A375 (cell line): Measurements from ENCODE around the genes OR2J1 and ATAT1.

DNA sequence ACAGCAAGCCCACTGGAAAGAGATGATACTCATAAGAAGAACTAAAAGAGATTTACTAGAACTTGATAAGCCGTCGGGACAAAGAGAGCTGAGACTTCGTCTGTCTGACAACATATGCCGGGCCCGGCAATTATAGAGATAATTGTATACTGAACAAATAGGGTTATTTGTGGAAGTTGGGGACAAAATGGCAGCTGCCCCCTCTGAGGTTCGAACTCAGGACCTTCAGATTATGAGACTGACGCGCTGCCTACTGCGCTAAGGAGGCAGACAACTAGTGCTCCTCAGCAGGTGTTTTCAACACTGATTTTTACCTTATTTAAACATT is 29.2 kb upstream of the TRIM27 start:
- RAMPAGE, long total RNA, result no peak

DNA sequence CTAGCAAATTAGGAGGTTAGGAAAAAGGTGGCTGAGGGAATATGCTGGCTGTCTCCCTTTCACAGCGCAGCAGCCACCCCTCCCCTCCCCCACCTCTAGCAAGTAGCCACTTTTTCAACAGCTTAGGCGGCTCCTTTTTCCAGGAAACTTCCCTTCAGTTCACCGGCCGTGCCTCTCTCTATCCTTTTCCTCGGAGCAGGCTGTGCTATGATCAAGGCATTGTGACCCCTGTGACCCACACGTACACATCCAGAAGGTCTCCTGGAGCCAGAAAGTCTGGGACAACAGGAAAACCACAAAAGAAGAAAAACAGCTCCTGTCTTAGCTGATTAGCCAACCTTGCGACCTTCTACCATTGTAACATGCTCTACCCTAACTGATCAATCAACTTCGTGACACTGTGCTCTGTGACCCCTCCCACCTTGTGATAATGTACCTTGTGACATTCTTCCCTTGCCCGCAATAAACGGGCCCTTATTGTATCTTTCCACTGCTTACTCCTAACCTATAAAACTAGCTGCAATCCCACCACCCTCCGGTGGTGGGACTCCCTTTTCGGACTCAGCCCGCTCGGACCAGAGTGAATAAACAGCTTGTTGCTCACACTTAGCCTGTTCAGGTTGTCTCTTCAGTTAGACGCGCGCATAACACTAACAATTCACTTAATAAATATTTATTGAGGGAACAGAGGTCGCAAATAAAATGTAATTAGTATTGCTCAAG is 24.2 kb downstream of the ZNF311 start:
- RAMPAGE, long total RNA, result no peak

DNA sequence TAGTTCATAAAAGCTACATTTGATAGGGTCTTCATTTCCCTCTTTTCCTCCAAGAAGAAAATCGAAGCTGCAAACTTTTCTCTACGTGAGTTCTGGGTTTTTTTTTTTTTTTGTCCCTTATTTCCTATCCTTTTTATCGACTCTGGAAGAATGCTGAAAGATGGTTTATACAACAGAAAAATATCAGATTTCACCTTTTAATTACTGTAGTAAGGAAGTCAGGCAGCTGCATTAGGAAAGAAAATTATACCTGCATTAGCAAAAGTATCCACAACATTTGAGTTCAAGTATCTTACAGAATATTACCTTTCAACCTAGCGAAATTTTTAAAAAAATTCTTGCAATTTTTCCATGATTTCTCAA is at the start of gene OR2J1:
OR2J1 (plus strand) TSS at position 200 of the 363 bp plus-strand sequence.
- RAMPAGE, long total RNA, result no peak

GRCh38 chr6:29529310-29529603 is 20.9 kb upstream of the OR2I1P start:
- RAMPAGE, long total RNA, result no peak

- RAMPAGE, long total RNA, result no peak
Observed at GRCh38 chr6:29627340-29627943, 5.5 kb downstream of the GABBR1 start.

DNA sequence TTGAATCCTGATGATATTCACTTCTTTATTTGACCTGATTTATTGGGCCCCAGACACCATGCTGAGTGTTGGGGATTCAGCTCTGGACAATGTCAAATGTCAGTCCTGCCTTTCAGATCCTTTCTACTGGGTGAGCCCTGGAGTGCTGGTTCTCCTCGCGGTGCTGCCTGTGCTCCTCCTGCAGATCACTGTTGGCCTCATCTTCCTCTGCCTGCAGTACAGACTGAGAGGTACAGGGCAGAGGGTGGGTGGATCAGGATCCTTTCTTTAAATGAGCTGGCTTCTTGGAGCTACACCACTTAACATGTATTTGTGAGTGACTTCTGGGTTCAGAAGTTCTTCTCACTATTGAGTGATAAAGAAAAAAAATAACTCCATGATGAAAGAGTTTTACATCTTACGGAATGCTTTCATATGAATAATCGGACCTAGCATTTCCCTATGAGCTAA is 9.2 kb downstream of the MOG start:
- RAMPAGE, long total RNA, result no peak

GRCh38 chr6:29673172-29673609 is 7.8 kb downstream of the ZFP57 start:
- RAMPAGE, long total RNA, result no peak

- RAMPAGE, long total RNA, result no peak
Observed at GRCh38 chr6:29680268-29680865, 585 bp downstream of the ZFP57 start.

GRCh38 chr6:29727609-29728424 is 4.6 kb downstream of the HLA-F start:
- RAMPAGE, long total RNA, result no peak

GRCh38 chr6:30074373-30075460 is 852 bp downstream of the RNF39 start:
- RAMPAGE, long total RNA, result no peak

DNA sequence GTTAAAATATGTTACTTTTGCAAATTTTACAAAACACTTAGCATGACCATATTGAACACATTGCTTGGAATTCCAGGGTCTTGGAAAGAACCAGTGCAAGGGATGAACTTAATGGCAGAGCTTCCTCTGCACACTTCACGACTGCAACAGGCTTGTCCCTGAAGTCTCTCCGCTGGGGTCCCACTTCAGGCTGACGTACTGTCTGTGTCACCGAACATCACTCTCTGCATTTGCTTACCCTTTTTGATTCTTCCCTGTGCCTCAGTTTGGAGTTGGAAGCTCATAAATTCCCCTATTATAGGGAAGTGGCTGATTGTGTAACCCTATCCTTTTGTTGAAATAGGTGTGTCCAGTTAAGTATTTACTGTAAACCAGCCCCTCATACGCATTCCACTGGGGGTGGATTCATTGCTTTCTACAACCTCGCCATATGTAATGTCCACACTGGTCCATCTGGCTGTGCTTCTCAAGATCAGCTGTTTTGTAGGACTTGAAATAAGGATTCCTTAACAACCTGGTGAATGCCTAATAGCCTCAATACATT is 6.2 kb upstream of the TRIM40 start:
- RAMPAGE, long total RNA, result no peak

- RAMPAGE, long total RNA, result no peak
Observed at GRCh38 chr6:30158361-30159068, 2.5 kb downstream of the TRIM10 start.

DNA sequence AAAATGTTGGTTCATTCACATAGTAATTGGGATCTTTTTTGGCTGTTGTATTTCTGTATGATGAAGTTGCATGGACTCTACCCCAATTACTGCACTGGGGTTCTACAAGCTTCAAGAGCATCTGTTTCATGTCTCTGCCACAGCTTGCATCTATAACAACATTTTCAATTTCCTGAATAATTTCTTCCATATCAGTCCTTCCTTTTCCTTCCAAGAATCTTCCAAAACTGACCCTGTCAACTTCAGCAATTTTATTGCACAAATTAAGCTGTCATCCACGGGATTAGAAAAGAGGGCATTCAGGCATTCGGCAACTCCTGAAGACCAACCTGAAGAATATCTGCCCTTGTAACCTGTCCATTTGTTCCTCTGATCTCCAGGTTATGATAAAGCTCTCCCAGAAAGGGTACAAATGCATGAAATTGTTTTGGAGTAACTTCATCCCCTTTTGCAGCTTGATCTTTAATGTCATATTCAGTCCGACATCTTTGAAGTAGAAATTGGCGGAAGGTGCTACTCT is 23.8 kb downstream of the TRIM15 start:
- RAMPAGE, long total RNA, result no peak

DNA sequence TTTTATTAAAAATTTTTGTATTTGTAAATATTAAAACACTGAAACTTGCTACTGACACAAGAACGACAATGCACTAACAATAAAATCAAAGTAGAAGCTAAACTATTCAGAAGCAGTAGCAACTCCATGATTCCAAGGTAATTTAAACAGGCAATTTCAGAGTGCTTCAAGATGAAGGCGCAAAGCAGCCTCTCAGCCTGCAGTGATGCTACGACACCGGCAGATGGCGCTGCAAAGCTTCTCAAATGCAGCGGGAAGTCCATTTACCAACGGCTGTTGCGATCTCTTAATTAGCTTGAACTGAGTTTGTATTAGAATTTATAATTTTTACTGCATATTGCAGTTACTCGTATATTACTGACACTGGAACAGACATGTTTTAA is 14.9 kb downstream of the GNL1 start:
- RAMPAGE, long total RNA, result no peak

GRCh38 chr6:30548020-30549253 is 7.9 kb downstream of the GNL1 start:
- RAMPAGE, long total RNA, result no peak

- RAMPAGE, long total RNA, result no peak
Observed at GRCh38 chr6:30614274-30614466, 2.9 kb downstream of the PPP1R10 start.

DNA sequence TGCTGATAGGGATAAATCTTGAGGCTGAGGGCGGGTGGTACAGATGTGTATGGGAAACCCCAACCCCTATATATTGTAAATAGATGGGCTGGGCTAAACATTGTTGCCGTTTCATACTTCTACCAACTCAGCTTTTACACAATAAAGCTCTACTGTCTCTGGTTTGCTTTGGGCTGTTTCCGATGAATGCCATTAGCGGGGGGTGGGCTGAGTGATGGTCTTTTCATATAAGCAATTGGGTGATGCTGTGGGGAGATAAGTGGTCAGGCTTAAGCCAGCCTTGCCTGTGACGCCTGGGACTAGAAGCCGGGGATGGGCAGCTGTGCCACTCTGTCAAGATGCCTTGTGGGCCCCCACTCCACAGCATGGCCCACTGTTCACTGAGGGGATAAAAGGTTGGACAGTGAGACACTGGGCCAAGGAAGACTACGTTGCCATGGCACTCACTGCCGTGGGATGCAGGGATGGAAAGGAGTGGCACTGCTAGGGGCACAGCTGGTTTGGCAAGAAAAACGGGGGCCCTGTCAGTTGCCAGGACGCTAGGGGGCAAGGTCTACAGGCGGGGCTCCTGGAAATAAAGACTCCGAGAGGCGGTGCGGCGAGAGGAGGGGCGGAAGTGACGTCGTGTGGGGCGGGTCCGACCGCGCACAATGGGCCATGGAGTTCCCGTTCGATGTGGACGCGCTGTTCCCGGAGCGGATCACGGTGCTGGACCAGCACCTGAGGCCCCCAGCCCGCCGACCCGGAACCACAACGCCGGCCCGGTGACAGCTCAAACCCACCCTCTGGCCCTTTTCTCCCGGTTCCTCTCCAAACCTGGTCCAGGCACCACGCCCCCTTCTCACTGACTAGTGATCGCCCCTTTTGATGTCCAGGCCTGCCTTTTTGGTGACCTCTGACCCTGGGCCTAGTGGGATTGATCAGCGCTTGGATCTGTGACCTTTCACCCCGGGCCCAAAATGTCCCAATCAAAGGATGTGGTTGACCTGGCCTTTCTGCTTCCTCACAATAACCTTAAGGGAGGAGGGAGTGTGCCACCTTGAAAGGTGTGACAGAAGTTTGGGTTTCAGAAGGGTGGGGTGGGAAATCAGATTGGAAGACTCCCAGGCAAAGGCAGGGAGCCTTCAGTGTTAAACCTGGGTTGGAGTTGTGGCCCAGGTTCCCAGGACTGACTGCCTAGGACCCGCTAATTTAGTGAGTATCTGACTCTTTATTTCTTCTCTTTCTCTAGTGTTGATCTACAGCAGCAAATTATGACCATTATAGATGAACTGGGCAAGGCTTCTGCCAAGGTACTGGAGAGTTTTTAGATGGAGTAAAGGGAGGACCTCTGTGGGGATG is at the start of gene ATAT1:
ATAT1 (plus strand) TSS at position 646 of the 1,341 bp plus-strand sequence.
- RAMPAGE, long total RNA, result no peak

- RAMPAGE, long total RNA, result no peak
Observed at GRCh38 chr6:30707689-30708499, 9.2 kb downstream of the MDC1 start.

DNA sequence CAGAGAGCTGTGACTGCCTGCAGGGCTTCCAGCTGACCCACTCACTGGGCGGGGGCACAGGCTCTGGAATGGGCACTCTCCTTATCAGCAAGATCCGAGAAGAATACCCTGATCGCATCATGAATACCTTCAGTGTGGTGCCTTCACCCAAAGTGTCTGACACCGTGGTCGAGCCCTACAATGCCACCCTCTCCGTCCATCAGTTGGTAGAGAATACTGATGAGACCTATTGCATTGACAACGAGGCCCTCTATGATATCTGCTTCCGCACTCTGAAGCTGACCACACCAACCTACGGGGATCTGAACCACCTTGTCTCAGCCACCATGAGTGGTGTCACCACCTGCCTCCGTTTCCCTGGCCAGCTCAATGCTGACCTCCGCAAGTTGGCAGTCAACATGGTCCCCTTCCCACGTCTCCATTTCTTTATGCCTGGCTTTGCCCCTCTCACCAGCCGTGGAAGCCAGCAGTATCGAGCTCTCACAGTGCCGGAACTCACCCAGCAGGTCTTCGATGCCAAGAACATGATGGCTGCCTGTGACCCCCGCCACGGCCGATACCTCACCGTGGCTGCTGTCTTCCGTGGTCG is 3.4 kb downstream of the TUBB start:
- RAMPAGE, long total RNA, result no peak

- RAMPAGE, long total RNA, result no peak
Observed at GRCh38 chr6:30726328-30727100, 6.4 kb downstream of the TUBB start.